Endothelial cell of umbilical vein (primary cell): ENCODE results near the gene KCTD7.

DNA sequence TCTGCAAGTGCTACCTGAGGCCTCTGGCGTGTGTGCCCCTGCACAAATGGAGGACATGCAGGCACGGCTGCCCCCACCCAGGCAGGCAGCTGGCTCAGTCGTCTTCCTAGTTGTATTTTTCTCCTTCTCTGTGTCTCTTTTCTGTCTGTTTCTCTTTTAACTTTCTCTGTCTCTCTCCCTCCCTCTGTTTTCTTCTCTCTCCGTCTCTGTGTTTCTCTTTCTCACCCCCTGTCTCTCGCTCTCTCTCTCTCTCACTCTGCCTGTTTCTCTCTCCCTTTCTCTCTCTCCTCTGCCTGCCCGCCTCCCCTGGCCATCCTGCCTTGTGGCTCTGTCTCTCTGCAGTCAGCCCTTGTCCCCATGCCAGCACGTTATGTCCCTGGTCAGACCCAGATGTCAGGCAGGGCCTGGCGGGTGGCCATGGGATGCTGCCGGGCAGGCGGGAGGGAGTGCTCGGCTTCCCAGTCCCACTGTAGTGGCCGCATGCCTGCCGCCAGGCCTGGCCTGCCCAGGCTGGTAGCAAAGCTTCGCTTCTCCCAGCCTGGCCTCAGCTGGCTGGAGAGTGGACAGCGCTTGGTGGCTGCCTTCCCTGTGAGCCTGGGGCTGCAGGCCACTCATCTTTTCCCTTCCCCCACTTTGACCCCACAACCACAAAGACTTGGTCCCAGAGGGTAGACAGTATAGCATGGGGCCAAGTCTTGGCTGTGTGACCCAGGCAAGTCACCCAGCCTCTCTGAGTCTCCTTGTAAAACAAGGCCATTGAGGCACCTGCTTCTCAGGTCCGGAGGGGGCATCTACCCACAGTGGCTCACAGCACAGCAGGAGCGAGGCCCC, 121.5 kb upstream of the ZNF716 start:
- PRO-cap: no peak
CAGE:
- cytosol, long polyA minus RNA: no peak
- cytosol, long polyA plus RNA: no peak
- long polyA plus RNA: no peak
- nucleus, long polyA minus RNA: no peak
- nucleus, long polyA plus RNA: no peak

- PRO-cap: no peak
CAGE:
- cytosol, long polyA minus RNA: no peak
- cytosol, long polyA plus RNA: no peak
- long polyA plus RNA: no peak
- nucleus, long polyA minus RNA: no peak
- nucleus, long polyA plus RNA: no peak
Observed at GRCh38 chr7:57783627-57783925, 333.6 kb downstream of the ZNF716 start.

GRCh38 chr7:63480161-63480592, 518.5 kb upstream of the ZNF722 start:
- PRO-cap: no peak
CAGE:
- cytosol, long polyA minus RNA: no peak
- cytosol, long polyA plus RNA: no peak
- long polyA plus RNA: no peak
- nucleus, long polyA minus RNA: no peak
- nucleus, long polyA plus RNA: no peak

- PRO-cap: no peak
CAGE:
- cytosol, long polyA minus RNA: no peak
- cytosol, long polyA plus RNA: no peak
- long polyA plus RNA: no peak
- nucleus, long polyA minus RNA: no peak
- nucleus, long polyA plus RNA: no peak
Observed at GRCh38 chr7:64559168-64559598, 3.7 kb downstream of the ZNF680 start.

- PRO-cap: no peak
CAGE:
- cytosol, long polyA minus RNA: no peak
- cytosol, long polyA plus RNA: no peak
- long polyA plus RNA: no peak
- nucleus, long polyA minus RNA: no peak
- nucleus, long polyA plus RNA: no peak
Observed at GRCh38 chr7:64835557-64836240, 41.5 kb downstream of the ZNF138 start.

DNA sequence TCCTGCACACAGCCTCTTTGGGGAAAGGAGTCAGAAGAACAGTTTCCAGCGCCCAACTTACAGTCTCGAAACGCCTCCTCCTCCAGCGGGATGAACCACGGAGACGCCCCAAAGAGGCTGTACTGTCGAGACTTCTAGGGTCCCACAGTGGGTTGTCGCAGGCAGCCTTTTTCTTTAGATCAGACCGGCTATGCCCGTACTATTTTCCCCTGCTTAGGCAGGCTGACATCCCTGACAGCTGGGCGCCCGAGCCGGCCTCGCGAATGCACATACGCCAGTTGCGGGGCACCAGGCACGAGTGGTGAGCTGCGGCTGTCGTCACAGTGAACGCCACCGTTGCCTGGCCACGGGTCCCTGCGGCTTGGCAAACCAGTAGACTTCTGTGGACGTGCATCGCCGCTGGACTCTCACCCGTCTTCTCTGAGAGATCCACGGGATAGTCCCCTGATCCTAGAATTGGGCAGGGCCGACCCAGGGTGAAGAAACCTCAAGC, 33.2 kb upstream of the ZNF273 start:
- PRO-cap: no peak
CAGE:
- cytosol, long polyA minus RNA: no peak
- cytosol, long polyA plus RNA: no peak
- long polyA plus RNA: no peak
- nucleus, long polyA minus RNA: no peak
- nucleus, long polyA plus RNA: no peak

DNA sequence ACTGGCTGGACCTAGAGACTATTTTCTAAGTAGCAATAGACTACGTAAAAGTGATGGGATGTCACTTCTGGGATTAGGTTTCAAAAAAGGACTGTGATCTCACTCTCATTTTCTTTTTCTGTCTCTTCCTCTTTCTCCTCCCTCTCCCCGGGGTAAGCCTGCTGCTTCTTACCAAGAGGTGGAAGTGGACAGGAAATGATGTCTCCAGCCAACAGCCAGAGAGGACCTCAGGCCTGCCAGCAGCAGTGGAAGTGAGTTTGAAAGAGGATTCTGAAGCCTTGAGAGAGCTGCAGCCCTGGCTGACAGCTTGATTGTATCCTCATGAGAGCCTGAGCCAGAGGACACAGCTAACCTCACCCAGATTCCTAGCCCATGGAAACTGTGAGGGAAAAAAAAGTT, 30.1 kb upstream of the ERV3-1 start:
- PRO-cap: no peak
CAGE:
- cytosol, long polyA minus RNA: no peak
- cytosol, long polyA plus RNA: no peak
- long polyA plus RNA: no peak
- nucleus, long polyA minus RNA: no peak
- nucleus, long polyA plus RNA: no peak

DNA sequence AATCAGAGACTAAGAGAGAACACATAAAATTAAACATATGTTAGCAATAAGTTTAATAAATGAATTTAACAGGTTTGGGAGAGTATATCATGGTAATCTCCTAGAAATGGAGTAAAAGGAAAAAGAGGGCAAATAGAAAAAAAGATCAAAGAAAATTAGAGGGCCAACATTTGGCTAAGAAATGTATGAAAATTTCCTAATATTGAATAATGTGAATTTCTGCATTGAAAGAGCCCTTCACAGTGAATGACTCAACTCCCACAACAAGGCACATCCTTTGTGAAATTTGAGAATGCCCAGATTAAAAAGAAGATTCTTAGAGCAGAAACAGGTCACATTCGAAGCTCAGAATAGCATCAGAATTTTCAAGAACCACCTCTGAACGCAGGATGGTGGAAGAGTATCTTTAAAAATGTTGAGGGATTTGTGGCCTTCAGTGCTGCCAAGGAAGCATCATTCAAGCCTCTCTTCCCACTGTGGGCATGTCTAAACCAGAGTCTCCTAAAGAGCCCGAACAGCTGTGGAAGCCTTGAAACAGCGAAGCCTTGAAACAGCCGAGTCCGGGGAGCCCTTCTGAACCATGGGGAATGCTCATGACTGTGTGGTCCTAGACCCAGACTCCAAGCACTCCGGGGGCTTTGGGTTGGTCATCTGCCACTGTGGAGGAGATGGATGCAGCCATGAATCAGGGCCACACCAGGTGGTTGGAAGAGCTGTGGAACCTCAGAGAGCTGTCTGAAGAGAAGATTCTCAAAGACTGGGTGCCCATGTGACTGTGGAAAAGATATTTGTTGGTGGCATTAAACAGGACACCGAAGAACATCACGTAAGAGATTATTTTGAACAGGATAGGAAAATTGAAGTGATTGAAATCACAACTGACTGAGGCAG, 43.5 kb downstream of the GUSB start:
- PRO-cap: no peak
CAGE:
- cytosol, long polyA minus RNA: no peak
- cytosol, long polyA plus RNA: no peak
- long polyA plus RNA: no peak
- nucleus, long polyA minus RNA: no peak
- nucleus, long polyA plus RNA: no peak

DNA sequence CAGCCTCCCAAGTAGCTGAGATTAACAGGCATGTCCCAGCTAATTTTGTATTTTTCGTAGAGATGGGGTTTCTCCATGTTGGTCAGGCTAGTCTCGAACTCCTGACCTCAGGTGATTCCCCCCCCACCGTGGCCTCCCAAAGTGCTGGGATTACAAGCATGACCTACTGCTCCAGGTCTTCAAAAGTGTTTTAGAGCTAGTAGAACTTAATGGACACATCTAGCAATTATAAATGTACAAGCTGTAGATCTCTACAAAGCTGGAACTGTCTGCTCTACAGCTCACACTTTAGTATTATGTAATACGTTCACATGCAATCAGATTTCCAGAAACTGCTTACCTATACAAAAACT, 39.4 kb upstream of the ASL start:
- PRO-cap: no peak
CAGE:
- cytosol, long polyA minus RNA: no peak
- cytosol, long polyA plus RNA: no peak
- long polyA plus RNA: no peak
- nucleus, long polyA minus RNA: no peak
- nucleus, long polyA plus RNA: no peak

DNA sequence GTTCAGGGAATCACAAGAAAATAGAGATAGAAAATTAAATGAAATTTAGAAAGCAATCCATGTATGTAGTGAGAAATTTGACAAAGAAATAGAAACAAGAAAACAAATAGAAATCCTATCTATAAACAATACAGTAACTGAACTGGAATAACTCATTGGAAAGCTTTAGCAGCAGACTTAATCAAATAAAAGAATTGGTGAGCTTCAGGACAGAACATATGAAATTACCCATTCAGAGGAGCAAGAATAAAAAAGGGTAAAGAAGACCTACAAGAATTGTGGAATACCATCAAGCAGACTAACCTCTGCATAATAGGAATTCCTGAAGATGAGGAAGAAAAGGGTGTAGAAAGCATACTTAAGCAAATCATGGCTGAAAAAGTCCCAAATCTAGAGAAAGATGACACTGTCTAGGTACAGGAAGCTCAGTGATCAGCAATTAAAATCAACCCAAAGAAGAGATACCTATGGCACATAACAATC, 131.2 kb downstream of the TPST1 start:
- PRO-cap: no peak
CAGE:
- cytosol, long polyA minus RNA: no peak
- cytosol, long polyA plus RNA: no peak
- long polyA plus RNA: no peak
- nucleus, long polyA minus RNA: no peak
- nucleus, long polyA plus RNA: no peak

- PRO-cap: bidirectional peak, plus-strand start at chr7:66628881, minus-strand start at chr7:66628644; bidirectional peak, plus-strand start at chr7:66629059, minus-strand start at chr7:66628977
CAGE:
- cytosol, long polyA minus RNA: no peak
- cytosol, long polyA plus RNA: no peak
- long polyA plus RNA: start-site peak on the plus strand at chr7:66629045-66629092, 114 and 93 reads in 2 replicates
- nucleus, long polyA minus RNA: start-site peak on the plus strand at chr7:66628869-66628978, 43 reads; start-site peak on the plus strand at chr7:66629044-66629094, 209 reads
- nucleus, long polyA plus RNA: no peak
Observed at GRCh38 chr7:66628587-66629425, at the start of gene KCTD7. Gene KCTD7, plus strand, starts transcription at chr7:66628881.

DNA sequence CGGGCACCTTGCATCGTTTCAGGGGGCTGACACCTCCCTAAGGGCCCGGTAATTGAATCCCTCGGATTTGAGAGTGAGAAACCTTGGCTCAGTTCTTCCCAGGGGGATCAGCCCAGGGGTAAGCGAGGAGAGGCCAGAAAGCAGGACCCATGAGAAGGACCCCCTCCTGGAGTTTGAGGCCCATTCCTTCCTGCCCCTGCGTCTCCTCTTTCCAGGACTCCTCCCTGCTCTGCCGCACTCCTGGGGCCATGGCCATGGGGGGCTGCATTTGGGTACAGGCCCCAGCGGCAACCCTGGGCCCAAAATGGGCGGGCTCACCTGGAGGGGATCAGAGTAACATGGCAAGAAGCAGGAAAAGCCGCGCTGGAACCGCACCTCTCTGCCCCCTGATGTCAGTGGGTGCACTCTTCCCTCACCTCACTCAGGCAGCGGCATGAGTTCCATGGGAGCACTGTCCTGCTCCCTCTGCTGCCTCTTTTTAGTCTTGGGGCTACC, 75.3 kb upstream of the TMEM248 start:
- PRO-cap: no peak
CAGE:
- cytosol, long polyA minus RNA: no peak
- cytosol, long polyA plus RNA: no peak
- long polyA plus RNA: no peak
- nucleus, long polyA minus RNA: no peak
- nucleus, long polyA plus RNA: no peak

DNA sequence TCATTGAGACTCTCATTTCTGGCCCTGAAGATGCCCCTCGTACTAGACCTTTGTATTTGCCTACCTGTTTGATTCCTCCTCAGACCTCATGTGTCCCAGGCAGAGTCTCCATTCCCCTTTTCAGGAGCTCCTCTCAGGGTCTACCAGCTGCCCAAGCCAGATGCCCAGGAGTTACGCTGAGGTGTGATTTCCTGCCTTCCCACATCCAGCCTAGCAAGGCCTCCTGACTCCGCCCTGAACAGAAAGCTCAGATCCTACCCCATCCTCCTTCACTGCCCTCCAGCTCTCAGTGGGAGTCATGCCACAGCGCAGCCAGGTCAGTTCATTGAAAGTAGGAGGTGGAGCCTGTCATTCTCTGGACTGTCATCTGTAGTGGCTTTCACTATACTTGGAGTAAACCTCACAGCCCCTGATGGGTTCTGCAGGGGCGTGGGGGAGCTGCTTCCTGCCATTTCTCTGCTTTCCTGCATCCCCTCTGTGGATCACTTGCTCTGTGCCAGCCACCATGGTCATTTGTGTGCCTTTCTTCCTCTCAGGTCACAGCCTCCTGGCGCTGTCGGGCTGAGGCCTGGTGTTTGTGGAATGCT, 61.3 kb upstream of the TMEM248 start:
- PRO-cap: no peak
CAGE:
- cytosol, long polyA minus RNA: no peak
- cytosol, long polyA plus RNA: no peak
- long polyA plus RNA: no peak
- nucleus, long polyA minus RNA: no peak
- nucleus, long polyA plus RNA: no peak

DNA sequence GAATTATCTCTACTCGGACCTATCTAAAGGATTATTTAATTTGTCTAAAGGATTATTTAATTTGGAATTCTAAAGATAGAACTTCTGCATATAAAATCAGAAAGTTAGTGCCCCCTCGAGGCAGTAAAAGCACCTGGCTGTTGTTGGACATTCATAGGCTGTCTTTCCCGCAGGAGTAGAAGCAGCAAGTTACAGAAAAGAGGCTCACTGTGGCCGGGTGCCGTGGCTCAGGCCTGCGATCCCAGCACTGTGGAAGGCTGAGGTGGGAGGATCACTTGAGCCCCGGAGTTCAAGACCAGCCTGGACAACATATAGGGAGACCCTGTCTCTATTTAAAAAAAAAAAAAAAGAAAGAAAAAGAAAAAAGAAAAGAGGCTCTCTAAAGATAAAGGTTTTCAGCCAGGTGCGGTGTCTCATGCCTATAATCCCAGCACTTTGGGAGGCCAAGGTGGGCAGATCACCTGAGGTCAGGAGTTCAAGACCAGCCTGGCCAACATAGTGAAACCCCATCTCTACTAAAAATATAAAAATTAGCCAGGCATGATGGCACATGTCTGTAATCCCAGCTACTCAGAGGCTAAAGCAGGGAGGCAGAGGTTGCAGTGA, 27.9 kb downstream of the TMEM248 start:
- PRO-cap: no peak
CAGE:
- cytosol, long polyA minus RNA: no peak
- cytosol, long polyA plus RNA: no peak
- long polyA plus RNA: no peak
- nucleus, long polyA minus RNA: no peak
- nucleus, long polyA plus RNA: no peak

DNA sequence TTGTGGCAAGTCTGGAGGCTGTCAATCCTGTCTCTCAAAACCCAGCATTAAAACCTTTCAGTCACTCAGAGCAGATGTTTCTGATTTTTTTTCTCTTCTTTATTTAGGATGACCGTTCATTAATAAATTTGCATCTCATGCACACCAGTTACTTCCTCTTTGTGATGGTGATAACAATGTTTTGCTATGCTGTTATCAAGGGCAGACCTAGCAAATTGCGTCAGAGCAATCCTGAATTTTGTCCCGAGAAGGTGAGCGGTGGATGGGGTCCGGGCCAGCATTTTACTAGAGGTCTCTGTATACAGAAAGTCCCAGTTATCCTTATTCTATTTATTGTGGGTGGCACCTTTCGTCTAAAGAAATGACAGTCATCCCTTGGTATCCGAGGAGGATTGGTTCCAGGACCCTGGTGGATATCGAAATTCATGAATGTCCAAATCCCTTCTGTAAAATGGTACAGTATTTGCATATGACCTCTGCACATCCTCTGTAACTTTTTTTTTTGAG, 32.1 kb downstream of the TMEM248 start:
- PRO-cap: no peak
CAGE:
- cytosol, long polyA minus RNA: no peak
- cytosol, long polyA plus RNA: no peak
- long polyA plus RNA: no peak
- nucleus, long polyA minus RNA: no peak
- nucleus, long polyA plus RNA: no peak

- PRO-cap: no peak
CAGE:
- cytosol, long polyA minus RNA: no peak
- cytosol, long polyA plus RNA: no peak
- long polyA plus RNA: no peak
- nucleus, long polyA minus RNA: no peak
- nucleus, long polyA plus RNA: no peak
Observed at GRCh38 chr7:66970553-66970752, 24.9 kb downstream of the SBDS start.

- PRO-cap: no peak
CAGE:
- cytosol, long polyA minus RNA: no peak
- cytosol, long polyA plus RNA: no peak
- long polyA plus RNA: no peak
- nucleus, long polyA minus RNA: no peak
- nucleus, long polyA plus RNA: no peak
Observed at GRCh38 chr7:66974992-66975436, 20.4 kb downstream of the SBDS start.

DNA sequence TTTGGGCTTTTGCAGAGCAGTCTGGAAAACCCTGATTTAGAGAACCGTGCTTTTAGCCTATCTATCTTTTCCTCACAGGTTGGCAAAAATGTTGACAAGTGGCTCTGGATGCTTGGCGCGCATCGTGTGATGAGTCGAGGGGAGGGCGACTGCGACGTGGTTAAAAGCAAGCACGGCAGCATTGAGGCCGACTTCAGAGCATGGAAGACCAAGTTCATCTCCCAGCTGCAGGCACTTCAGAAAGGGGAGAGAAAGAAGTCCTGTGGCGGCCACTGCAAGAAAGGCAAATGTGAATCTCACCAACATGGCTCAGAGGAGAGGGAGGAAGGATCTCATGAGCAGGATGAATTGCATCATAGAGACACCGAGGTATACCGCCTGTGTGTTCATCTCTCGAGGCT, 21.1 kb downstream of the TYW1 start:
- PRO-cap: no peak
CAGE:
- cytosol, long polyA minus RNA: no peak
- cytosol, long polyA plus RNA: no peak
- long polyA plus RNA: no peak
- nucleus, long polyA minus RNA: no peak
- nucleus, long polyA plus RNA: no peak

- PRO-cap: no peak
CAGE:
- cytosol, long polyA minus RNA: no peak
- cytosol, long polyA plus RNA: no peak
- long polyA plus RNA: no peak
- nucleus, long polyA minus RNA: no peak
- nucleus, long polyA plus RNA: no peak
Observed at GRCh38 chr7:67301734-67301933, 24.9 kb downstream of the SPDYE21 start.

- PRO-cap: no peak
CAGE:
- cytosol, long polyA minus RNA: no peak
- cytosol, long polyA plus RNA: no peak
- long polyA plus RNA: no peak
- nucleus, long polyA minus RNA: no peak
- nucleus, long polyA plus RNA: no peak
Observed at GRCh38 chr7:67753949-67754321, 477.2 kb downstream of the SPDYE21 start.